A549 (cell line): ENCODE results near the gene PSKH1.

DNA sequence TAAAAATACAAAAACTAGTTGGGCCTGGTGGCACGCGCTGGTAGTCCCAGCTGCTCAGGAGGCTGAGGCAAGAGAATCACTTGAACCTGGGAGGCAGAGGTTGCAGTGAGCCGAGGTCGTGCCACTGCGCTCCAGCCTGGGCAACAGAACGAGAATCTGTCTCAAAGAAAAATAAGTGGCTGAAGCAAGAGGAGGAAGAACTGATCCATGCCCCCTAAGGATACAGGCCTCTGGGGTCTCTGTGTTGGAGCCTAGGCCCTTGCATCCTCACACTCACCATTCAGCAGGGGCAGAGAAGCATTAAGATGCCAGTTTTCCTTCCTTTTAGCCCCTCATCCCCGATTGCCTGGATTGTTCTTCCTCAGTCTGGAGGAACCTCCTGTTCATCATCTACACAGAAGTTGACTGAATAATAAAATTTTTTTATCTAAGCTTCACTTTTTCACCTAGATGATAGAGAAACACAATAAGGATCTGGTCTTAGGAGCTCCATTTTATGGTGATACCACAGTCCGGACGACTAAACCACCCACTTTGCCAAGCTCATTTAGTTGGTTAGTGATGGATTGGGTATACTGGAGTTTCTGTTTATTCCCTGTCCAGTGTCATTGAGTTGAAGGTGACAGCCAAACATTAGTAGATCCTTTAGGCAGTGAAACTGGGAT, 37.0 kb downstream of the CTCF start:
- PRO-cap, result no peak
CAGE:
- cytosol, long polyA plus RNA, result no peak
- long polyA plus RNA, result no peak
- nucleus, long polyA plus RNA, result no peak

DNA sequence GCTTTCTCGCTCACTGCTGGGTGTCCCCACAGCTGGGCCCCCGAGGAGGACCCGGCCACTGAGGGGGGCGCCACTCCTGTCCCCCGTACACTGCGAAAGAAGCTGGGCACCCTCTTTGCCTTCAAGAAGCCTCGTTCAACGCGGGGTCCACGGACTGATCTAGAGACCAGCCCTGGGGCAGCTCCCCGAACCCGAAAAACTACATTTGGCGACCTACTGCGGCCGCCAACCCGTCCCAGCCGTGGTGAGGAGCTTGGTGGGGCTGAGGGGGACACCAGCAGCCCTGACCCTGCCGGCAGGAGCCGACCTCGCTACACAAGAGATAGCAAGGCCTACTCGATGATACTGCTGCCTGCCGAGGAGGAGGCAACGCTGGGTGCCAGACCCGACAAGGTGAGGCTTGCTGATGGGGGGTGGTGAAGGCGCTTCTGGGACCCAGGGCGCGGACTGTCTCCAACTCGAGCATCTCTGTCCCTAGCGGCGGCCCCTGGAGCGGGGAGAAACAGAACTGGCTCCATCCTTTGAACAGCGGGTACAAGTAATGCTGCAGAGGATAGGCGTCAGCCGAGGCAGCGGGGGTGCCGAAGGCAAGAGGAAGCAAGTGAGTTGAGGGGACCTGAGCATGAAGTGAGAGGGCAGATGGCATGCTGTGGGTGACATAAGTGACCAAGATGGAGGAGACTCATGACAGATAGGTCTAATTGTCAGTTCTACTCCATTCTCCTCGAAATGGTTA, 5.6 kb downstream of the ACD start:
- PRO-cap, result no peak
CAGE:
- cytosol, long polyA plus RNA, result no peak
- long polyA plus RNA, result no peak
- nucleus, long polyA plus RNA, result no peak

DNA sequence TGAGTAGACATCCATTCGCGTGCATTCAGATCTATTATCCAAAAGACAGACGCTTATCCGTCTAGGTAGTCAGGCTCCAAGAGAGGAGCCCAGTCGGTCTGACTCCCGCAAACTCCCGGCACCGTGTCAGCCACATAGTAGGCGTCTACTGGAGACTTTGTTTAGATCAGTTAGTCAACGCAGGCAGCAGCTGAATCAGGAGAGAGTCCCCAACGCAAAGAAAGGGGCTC, 631 bp upstream of the THAP11 start:
- PRO-cap, result no peak
CAGE:
- cytosol, long polyA plus RNA, result no peak
- long polyA plus RNA, result no peak
- nucleus, long polyA plus RNA, result no peak

DNA sequence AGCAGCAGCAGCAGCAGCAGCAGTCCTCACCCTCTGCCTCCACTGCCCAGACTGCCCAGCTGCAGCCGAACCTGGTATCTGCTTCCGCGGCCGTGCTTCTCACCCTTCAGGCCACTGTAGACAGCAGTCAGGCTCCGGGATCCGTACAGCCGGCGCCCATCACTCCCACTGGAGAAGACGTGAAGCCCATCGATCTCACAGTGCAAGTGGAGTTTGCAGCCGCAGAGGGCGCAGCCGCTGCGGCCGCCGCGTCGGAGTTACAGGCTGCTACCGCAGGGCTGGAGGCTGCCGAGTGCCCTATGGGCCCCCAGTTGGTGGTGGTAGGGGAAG, 773 bp downstream of the THAP11 start:
- PRO-cap, result no peak
CAGE:
- cytosol, long polyA plus RNA, result no peak
- long polyA plus RNA, result no peak
- nucleus, long polyA plus RNA, result no peak

DNA sequence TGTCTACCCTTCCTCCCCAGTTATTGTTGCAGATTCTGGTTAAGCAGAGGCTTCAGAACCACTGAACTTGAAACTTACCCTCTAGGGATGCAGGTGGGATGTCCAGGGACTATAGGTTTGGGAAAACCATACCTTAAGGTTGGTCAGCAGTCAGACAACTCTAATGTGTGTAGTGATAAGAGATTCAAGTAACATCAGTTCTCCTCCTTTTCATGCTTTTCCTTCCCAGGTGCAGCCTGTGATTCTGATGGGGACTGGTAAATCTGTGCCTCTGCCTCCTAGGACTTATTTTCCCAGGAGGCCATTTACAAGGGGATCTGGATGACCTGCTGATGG, 1.6 kb downstream of the THAP11 start:
- PRO-cap, result no peak
CAGE:
- cytosol, long polyA plus RNA, result no peak
- long polyA plus RNA, result no peak
- nucleus, long polyA plus RNA, result no peak

GRCh38 chr16:67893140-67894188, at the start of gene PSKH1:
PSKH1 (plus strand) TSS chr16:67893254.
- PRO-cap, result bidirectional peak, plus-strand start at chr16:67893272, minus-strand start at chr16:67893068
CAGE:
- cytosol, long polyA plus RNA, result no peak
- long polyA plus RNA, result start-site peak on the plus strand at chr16:67893243-67893265, 38 and 26 reads in 2 replicates
- nucleus, long polyA plus RNA, result no peak

- PRO-cap, result no peak
CAGE:
- cytosol, long polyA plus RNA, result no peak
- long polyA plus RNA, result no peak
- nucleus, long polyA plus RNA, result no peak
These were observed 2.3 kb downstream of the DPEP2NB start for GRCh38 chr16:68013307-68013843.

DNA sequence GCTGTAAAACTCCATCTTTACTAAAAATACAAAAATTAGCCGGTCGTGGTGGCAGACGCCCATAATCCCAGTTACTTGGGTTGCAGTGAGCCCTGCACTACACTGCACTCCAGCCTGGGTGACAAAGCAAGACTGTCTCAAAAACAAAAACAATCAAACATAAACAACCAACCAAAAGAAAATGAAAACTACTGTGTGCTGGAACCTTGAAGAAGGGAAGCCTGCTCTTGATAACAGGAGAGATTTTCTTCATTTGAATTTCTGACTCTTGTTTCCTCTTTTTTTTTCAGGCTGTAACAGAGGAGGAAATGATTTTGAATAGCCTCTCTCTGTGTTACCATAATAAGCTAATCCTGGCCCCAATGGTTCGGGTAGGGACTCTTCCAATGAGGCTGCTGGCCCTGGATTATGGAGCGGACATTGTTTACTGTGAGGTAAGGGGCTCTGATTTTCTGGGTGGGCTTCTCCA, 14.7 kb downstream of the DUS2 start:
- PRO-cap, result no peak
CAGE:
- cytosol, long polyA plus RNA, result no peak
- long polyA plus RNA, result no peak
- nucleus, long polyA plus RNA, result no peak

GRCh38 chr16:68091516-68092125, 6.5 kb downstream of the NFATC3 start:
- PRO-cap, result no peak
CAGE:
- cytosol, long polyA plus RNA, result no peak
- long polyA plus RNA, result no peak
- nucleus, long polyA plus RNA, result no peak

- PRO-cap, result no peak
CAGE:
- cytosol, long polyA plus RNA, result no peak
- long polyA plus RNA, result no peak
- nucleus, long polyA plus RNA, result no peak
These were observed 2.5 kb downstream of the ESRP2 start for GRCh38 chr16:68233256-68233938.

DNA sequence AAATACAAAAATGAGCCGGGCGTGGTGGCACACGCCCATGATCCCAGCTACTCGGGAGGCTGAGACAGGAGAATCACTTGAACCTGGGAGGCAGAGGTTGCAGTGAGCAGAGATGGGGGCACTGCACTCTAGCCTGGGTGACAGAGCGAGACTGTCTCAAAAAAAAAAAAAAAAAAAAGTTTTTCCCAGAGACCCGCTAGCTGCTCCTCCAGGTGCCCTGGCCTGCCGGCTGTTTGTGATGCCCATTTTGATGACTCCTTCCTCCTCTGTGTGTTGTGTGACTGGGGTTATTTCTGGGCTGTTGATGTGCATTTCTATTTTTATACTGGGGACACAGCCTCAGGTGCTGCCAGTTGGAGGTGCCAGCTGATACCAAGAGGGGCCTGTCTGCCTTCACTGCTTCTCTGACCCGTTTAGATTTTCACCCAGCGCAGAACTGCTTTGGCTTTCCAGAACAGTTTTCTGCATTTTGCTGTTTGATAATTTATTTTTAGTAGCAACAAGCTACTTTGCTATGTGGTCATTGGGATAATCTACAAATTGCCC, 6.6 kb downstream of the PLA2G15 start:
- PRO-cap, result no peak
CAGE:
- cytosol, long polyA plus RNA, result no peak
- long polyA plus RNA, result no peak
- nucleus, long polyA plus RNA, result no peak

- PRO-cap, result no peak
CAGE:
- cytosol, long polyA plus RNA, result no peak
- long polyA plus RNA, result no peak
- nucleus, long polyA plus RNA, result no peak
These were observed 783 bp downstream of the SLC7A6 start for GRCh38 chr16:68265213-68265405.

DNA sequence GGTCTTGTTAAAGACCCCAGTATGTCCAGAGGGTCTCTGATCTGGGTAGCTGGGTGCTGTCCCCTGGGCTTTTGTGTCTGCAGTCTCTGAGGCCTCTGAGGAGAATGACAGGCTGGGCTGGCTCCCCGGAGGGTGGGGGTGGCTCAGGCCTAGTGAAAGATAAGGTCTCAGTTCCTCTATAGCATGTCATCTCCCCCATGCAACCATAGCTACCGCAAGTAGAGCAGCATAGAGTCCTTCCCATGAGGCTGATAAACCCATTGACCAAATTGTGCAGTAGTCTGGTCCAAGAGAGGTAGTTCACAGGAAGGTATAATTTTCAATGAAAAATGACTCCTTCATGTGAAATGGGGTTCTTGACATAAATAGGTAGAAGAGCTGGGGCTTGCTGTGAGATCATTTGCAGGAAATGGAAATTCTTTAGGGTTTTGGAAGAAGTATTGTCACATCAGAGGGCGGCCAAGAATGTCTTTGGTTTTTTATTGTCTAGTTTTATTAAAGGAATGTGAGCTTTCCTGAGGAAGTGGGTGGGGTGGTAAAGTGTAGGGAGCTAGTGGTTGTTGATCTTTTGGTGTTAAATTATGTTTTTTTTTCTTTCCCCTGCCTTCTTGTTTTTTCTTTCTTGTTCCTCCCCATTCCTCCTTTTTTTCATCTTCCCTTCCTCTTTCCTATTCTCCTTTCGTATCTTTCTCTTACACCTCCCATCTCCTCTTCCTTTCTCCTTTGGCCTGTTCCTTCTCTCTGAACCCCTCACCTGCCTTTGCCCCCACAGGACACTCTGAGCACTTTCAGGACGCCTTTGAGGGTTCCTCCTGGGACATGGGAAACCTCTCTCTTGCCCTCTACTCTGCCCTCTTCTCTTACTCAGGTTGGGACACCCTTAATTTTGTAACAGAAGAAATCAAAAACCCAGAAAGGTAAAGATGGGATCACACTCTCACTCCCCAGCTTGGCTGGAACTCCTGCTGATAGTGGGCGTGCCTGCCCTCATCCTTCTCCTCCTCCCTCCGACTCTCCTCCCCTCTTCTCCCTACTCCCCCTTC, 20.8 kb downstream of the SLC7A6OS start:
- PRO-cap, result no peak
CAGE:
- cytosol, long polyA plus RNA, result no peak
- long polyA plus RNA, result no peak
- nucleus, long polyA plus RNA, result no peak

GRCh38 chr16:68370785-68371350, 60.0 kb downstream of the PRMT7 start:
- PRO-cap, result no peak
CAGE:
- cytosol, long polyA plus RNA, result no peak
- long polyA plus RNA, result no peak
- nucleus, long polyA plus RNA, result no peak

DNA sequence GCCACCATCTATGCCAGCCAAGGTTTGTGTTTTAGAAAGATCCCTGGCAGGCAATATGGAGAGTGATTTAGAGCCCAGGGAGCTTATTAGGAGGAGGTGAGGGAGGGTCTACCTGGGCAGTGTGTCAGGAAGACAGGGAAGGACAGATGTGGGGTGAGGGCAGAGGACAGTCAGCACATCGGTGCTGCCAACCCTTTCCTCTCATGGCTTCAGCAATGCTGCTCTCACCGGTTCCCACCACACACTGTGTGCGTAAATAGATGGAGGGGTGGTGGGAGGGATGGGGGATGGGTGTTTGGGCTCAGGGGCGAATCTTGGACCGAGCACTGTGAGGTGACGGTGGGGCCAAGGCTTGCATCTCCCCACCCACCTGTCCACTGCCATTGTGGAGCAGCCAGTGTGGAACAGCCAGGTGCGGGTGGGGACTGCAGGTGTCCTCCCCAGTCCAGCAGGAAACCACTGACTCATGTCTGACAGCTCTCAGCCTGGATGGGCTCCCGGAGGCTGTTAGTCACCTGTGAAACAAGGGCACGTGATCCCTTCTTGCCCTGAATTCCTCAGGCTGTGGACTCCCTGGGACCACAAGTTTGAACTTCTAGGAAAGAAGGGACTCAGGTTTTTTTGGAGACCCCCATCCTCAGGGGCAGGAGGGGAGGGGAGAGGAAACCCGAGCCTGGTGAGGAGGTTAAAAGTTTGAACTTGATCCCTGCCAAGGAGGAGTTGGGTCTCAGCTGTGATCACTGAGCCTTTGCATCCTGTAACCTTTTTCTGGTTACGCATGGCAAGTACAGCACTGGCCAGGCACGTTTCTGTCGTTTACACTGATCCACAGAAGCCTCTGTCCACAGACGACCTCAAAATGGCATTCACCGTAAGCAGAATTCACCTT, 42.7 kb upstream of the SMPD3 start:
- PRO-cap, result no peak
CAGE:
- cytosol, long polyA plus RNA, result no peak
- long polyA plus RNA, result no peak
- nucleus, long polyA plus RNA, result no peak

- PRO-cap, result no peak
CAGE:
- cytosol, long polyA plus RNA, result no peak
- long polyA plus RNA, result no peak
- nucleus, long polyA plus RNA, result no peak
These were observed 50.2 kb downstream of the ZFP90 start for GRCh38 chr16:68589330-68589628.

- PRO-cap, result no peak
CAGE:
- cytosol, long polyA plus RNA, result no peak
- long polyA plus RNA, result no peak
- nucleus, long polyA plus RNA, result no peak
These were observed 30.2 kb upstream of the TANGO6 start for GRCh38 chr16:68813142-68813545.

GRCh38 chr16:68841267-68841751, 2.0 kb upstream of the TANGO6 start:
- PRO-cap, result no peak
CAGE:
- cytosol, long polyA plus RNA, result no peak
- long polyA plus RNA, result no peak
- nucleus, long polyA plus RNA, result no peak

GRCh38 chr16:68921634-68922074, 78.3 kb downstream of the TANGO6 start:
- PRO-cap, result no peak
CAGE:
- cytosol, long polyA plus RNA, result no peak
- long polyA plus RNA, result no peak
- nucleus, long polyA plus RNA, result no peak

- PRO-cap, result no peak
CAGE:
- cytosol, long polyA plus RNA, result no peak
- long polyA plus RNA, result no peak
- nucleus, long polyA plus RNA, result no peak
These were observed 129.4 kb downstream of the TANGO6 start for GRCh38 chr16:68972601-68973272.